HGPS cell (cell line): ENCODE data around the gene WDR7.

DNA sequence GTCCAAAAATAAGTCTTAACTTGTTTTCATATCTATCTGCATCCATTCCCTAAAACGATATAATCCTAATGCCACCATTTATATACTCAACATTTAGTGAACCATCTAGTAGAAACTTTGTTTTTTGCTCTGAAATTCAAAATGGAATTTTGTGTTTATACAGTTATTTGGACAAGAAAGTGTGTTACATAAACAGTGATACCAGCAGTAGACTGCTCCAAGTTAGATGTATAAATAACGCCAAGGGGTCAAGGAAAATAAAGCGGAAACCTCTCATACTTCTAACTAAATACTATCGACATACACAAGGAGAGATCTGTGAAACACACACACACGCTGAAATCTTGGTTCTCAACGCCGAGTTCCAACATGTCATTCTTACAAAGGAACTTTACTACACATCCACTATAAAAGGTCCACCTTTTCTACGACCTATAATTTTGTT lies 1.2 kb downstream of the TXNL1 start:
- RRBS, result no CpG with 5 or more reads among the region's 8 CpGs

GRCh38 chr18:56650820-56651815 lies at the start of gene WDR7:
TSS of gene WDR7 (plus strand) at chr18:56651359.
- RRBS, result 3% methylated on average over 8 of the region's 48 CpGs

- RRBS, result no CpG with 5 or more reads among the region's 1 CpG
Observed at GRCh38 chr18:56869135-56869560, 218.0 kb downstream of the WDR7 start.

GRCh38 chr18:56975930-56976335 lies 171.0 kb upstream of the BOD1L2 start:
- RRBS, result no CpG with 5 or more reads among the region's 4 CpGs

DNA sequence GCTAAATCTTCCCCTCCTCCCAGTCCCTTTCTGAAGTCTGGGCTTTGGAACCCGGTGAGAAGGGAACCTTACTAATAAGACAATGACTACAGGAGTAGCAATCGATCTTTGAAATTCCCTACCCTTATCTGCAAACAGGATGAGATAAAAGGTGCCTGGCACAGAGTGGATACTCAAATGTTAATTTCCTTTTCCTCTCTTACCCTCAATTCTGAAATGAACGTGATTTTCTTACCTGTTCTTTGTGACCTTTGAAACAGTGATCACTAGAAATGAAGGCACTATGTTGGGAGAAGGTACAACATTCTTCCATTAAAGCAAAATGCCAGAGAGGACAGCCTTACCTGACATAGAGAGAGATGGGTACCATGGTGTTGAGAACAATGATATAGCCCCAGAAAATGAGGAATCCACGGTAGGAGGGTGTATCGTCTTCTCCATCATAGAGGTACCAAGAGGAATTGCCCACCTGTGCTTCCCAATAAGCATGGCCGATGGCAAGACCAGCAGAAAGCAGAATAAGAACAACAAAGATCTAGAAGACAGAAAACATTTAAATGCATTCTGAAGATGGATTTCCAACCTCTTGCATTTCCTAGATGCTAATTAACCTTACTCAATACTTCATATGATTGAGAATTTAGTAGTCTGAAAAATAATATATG lies 70.0 kb upstream of the NARS1 start:
- RRBS, result no CpG with 5 or more reads among the region's 6 CpGs

- RRBS, result no CpG with 5 or more reads among the region's 29 CpGs
Observed at GRCh38 chr18:57719327-57720112, 83.6 kb downstream of the ATP8B1 start.

DNA sequence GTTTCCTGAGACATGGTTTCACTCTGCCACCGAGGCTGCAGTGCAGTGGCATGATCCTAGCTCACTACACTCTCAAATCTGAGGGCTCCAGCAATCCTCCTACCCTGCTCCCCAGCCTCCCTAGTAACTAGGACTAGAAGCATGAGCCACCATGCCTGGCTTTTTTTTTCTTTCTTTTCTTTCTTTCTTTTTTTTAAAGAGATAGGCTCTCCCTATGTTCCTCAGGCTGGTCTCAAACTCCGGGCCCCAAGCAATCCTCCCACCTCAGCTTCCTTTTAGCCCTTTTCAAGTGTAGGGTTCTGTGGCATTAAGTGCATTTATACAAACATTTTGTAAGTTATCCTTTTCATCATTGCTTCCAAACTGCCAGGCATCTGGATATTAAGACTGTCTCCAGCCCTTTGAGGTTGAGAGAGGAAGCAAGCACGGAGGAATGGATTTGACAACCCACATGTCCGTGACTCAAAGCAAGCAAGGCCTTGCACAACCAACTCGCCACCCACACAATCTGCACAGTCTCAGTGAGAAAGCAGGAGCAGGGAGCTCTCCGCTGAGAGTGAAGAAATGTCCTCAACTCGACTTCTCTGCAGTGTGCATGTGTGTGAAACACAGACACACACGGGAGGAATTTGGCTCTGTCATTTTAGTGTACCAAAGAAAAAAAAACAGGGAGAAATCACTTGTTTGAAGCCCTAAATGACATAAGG lies 65.6 kb downstream of the ATP8B1 start:
- RRBS, result no CpG with 5 or more reads among the region's 8 CpGs

GRCh38 chr18:57801632-57802478 lies 1.3 kb downstream of the ATP8B1 start:
- RRBS, result 6% methylated on average over 7 of the region's 44 CpGs

GRCh38 chr18:58078526-58079642 lies 34.9 kb downstream of the NEDD4L start:
- RRBS, result no CpG with 5 or more reads among the region's 18 CpGs

DNA sequence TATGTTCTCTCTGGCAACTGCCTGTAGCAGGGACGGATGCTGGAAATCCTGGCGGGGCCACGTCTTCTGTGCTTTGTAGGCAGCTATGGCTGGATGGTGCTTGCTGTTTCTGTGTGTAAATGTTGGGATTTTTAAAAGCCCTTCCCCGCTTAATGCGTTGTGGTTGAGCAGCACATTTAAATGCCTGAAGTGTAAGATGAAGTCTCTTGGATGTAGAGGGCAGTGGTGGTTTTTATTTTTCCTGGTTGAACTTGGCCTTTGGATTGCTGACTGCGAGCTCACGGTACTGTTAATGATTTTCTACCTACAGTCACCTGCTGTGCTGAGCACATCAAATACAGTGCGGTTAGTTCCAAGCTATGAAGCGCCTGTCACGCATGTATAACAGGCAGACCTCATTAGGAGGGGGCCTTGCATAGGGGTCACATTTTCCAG lies 84.6 kb downstream of the NEDD4L start:
- RRBS, result no CpG with 5 or more reads among the region's 10 CpGs

- RRBS, result no CpG with 5 or more reads among the region's 3 CpGs
Observed at GRCh38 chr18:58196122-58196747, 152.2 kb downstream of the NEDD4L start.

DNA sequence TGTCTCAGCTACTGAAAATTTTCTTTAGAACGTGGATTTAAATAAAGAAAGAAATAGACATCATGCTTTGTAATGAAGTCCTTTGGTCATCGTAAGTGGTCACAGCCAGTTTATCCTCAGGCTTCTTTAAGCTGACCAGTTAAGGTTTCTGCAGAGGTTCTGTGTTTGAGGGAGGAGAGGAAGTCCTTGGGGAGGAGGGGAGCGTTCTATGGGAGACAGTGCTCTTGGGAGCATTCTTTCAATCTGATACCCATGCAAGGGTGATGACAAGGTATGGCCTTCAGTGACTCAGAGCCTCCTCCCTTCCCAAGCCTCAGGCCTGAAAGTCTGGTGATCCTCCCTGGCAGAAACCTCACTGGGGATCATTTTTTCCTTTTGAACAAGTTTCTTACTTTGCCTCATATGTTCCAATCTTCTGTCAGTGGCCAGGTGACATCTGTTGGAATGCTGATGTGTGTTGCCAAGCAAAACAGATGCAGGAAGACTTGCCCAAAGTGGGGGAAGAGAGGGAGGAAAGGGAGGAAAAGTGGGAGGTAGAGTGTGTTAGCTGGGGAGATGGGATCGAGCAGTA lies 224.7 kb downstream of the NEDD4L start:
- RRBS, result no CpG with 5 or more reads among the region's 4 CpGs

GRCh38 chr18:58314060-58314749 lies 270.2 kb downstream of the NEDD4L start:
- RRBS, result no CpG with 5 or more reads among the region's 13 CpGs

GRCh38 chr18:58385329-58385895 lies 243.5 kb downstream of the ALPK2 start:
- RRBS, result 91% methylated on average over 6 of the region's 16 CpGs

DNA sequence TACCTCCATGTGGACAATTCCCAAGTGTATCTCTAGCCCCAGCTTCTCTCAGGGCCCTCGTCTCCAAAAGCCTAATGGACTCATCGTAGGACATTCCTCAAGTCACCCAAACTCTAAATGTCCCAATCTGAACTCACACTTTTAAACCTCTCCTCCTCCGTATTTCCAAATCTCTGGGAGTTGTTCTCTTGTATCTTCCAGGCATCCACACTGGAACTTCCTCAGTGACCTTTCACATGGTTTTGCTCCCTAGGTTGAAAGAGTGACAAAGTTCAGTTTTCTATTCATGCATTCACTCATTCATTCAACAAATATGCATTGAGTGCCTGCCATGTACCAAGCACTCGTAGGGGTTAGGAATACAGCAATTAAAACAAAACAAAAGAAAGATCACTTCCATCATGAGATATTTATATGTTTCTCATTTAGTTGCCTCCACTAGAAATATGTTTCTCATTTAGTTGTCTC lies 220.2 kb downstream of the ALPK2 start:
- RRBS, result no CpG with 5 or more reads among the region's 4 CpGs

DNA sequence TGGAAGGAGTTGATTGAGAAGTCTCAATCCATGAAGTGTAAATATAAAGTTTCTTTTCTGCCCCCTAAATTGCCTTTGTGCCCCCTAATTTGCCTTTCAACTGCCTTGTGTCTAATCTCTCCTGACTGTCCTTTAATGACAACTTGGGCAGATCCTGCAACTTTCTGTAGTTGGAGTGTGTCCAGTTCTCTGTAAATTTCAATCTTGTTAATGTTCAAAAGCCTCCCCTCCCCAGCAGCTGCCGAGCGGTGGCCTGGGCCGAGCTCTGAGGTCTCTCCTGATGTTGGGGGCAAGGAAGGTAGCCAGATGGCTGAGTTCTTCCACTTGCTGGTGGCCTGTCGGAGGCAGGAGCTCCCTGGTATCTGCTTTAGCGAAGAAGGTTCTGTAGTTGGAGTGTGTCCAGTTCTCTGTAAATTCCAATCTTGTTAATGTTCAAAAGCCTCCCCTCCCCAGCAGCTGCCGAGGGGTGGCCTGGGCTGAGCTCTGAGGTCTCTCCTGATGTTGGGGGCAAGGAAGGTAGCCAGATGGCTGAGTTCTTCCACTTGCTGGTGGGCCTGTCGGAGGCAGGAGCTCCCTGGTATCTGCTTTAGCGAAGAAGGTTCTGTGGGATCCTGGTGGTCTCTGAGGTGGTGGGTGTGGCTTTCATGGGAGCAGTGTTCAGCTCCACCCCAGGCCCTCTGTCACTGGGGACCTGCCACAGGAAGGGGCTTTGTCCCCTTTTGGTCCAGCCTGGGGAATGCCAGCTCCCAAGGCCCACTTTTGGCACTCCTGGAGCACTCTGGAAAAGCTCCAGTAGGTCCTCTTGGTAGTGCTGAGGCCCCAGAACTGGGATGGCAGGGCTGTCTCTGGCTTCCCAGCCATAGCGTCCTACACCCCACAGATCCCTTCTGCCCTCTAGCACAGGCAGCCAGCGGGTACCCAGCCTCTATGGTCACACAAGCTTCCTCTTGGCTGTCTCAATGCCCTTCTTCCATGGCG lies 212.0 kb downstream of the ALPK2 start:
- RRBS, result no CpG with 5 or more reads among the region's 11 CpGs

DNA sequence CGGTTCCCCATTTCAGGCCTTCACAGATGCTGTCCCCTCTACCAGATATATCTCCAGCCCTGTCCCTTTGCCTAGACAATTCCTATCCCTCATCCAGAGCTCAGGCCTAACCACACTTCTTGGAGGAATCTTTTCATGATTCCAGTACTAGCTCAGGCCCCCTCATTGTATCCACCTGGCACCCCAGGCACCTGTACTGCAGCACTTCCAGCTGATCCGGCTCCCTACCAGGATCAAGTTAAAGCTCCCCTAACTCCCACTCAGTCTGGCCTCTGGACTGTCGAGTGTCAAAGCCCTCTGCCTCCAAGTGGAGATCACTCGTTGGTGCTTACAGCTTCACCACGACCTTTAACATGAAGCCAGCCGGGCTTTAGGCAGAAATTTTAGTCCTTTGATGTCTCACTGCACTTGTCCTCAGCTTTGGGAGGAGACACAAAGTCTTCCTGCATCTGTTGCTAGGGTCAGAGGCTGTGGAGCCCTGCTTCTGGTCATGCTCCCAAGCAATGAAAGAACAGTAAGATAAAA lies 197.7 kb downstream of the ALPK2 start:
- RRBS, result no CpG with 5 or more reads among the region's 6 CpGs

- RRBS, result no CpG with 5 or more reads among the region's 5 CpGs
Observed at GRCh38 chr18:58538500-58539146, 90.3 kb downstream of the ALPK2 start.

GRCh38 chr18:58592382-58593000 lies 36.4 kb downstream of the ALPK2 start:
- RRBS, result 93% methylated on average over 5 of the region's 17 CpGs

DNA sequence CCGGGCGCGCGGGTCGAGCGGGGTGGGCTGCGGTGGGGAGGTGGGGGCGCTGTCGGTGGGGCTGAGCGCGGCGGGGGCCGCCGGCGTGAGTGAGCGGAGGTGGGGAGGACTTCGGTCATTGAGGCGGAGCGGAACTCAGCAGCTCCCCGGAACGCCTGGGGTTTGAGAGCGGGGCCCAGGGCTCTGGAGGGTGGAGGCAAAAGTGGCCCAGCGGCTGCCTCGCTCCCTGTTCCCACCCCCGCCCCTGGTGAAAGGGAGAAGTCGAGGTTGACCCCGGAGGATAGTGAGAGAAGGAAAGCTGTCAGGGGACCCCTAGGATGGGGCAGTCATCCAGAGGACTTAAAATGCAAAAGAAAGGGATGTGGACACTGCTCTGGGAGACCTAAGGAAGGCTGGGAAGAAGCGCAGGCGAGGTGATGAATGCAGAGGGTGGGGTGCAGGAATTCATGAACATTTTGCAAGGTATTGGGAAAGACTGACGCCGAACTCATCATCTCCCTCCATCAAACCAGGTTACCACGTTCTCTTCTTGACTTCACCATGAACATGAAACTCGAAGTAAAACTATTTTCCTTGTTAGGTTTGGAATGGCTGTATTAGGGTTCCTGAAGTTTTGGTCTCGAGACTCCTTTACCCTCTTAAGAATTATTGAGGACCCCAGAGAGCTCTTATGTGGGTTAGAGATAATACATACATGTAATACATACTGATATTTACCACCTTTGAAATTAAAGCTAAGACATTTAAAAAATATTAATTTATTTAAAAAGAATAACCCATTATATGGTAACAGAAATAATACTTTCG lies 813 bp downstream of the MALT1 start:
- RRBS, result 2% methylated on average over 20 of the region's 35 CpGs